ENCODE measurements around the genes GSTCD, HADH and COL25A1.

DNA sequence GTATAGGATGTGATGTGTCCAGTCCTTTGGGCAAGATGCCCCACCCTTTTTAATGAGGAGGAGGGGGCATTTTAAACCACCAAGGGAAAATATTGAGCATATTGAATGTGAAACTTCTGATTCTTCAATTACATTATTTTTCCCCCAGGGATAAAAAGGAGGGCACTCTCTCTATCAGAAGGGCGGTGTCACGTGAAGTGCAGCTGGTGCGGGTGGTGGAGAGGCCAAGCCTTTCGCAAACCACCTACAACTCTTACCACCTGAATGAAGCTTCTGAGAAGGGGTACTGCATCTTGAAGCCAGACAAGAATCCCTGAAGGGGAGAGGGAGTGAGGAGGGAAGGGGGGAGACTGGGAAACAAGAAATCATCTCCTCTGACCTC, 4.3 kb downstream of the CXXC4 start:
- PRO-cap: unidirectional peak, plus-strand start at position 365 of the sequence
- RRBS, 2 experiments: no CpG with 5 or more reads among the region's 4 CpGs

DNA sequence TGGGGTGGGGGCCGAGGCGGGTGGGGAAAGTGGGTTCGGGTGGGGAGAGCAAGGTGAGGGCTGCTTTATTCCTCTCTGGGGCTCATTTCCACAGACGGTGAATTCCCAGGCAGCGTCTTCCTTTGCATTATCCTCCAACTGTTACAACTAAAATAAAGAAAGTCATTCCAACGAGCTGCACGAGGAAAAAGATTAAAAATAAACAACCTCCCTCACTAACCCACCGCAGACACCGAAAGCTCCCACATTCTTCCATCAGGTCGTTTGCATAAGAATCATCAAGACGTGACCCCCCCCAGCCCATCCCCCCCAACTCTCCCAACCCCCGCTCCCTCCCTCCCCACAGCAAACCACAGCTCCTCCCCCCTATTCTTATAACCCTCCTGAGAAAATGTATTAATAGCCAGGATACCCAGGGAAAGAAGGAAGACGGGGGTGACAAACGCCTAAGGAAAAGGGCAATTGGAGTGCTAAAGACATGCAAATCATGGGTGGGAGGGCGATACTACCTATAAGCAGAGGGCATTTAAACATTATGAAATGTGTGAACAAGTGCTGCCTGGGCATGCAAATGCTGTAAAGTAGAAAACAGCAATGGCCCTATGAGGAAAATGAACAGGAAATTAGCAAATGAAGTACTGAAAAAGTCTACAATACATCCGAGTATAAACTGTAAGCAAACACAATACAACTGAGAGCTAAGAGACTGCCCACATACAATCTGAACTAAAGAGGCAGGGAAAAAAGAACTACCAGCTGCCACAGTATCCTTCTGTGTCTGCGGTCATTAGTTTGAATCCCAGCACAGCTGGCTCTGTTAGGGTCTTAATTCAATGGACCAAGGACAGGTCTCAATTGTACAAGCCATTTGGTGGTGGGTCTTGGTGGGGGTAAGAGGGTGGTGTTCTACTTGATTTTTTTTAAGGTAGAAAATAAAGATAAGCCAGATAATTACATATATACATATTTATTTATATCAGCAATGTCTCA, 2.5 kb downstream of the CXXC4 start:
- PRO-cap: bidirectional peak, plus-strand start at position 406 of the sequence, minus-strand start at position 270 of the sequence
- RRBS, 2 experiments: no CpG with 5 or more reads among the region's 17 CpGs

GRCh38 chr4:104591693-104592039, 97.0 kb upstream of the CXXC4 start:
- PRO-cap: no peak
- RRBS, 2 experiments: no CpG with 5 or more reads among the region's 4 CpGs

DNA sequence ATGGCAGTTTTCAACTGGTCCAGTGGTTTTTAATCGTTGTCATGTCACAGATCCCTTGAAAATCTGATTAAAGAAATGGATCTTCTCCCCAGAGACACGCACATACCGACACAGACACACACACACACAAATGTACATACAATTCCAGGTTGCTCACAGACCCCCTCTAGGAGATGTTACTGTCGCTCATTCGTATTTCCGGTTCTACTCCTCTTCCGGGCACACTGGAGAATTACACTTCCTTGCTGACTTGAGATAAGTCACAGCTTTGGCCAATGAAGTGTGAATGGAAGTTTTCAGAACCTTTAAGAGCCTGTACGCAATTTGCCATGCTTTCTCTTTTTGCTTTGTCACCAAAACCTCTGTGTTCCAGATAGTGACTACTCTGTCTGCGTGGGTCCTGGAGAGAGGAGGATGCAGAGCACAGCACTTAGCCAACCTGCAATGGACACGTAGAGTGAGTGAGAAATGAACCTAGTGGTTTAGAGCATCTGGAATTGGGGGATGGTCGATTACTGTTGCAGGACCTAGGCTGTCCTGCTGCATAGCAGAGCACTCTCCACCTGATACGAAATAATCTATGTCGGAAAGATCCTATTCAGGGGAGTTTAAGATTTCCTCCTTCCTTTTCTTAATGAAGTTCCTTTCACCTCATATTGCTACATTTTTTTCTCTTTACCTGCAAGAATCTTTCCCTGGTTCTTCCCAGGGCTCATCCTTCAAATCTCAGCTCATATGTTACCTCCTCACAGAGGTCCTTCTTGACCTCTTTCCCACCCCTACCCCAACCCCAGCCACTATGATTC, 239.5 kb upstream of the TET2 start:
- PRO-cap: no peak
- RRBS, 2 experiments: no CpG with 5 or more reads among the region's 13 CpGs

DNA sequence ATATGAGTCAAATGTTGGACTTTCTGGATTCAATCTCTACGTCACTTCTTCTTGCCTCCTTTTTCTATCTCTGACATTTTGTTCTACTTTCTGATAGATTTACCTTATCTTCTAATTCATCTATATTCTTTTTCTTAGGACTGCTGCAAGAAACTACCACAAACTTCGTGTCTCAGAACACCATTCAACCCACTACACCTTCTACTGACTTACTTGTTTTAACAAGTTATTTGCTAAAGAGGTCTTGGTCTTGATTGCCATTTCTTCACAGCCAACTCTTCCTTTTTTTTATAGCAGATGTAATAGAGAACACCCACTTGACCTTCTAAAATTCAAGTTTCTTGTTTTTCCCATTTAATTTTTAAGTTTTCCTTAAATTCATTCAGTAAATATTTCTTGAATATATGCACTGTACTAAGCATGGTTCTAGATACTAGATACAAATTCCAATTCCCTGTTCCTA, 7.9 kb downstream of the PPA2 start:
- PRO-cap: no peak
- RRBS, 2 experiments: no CpG with 5 or more reads among the region's 2 CpGs

DNA sequence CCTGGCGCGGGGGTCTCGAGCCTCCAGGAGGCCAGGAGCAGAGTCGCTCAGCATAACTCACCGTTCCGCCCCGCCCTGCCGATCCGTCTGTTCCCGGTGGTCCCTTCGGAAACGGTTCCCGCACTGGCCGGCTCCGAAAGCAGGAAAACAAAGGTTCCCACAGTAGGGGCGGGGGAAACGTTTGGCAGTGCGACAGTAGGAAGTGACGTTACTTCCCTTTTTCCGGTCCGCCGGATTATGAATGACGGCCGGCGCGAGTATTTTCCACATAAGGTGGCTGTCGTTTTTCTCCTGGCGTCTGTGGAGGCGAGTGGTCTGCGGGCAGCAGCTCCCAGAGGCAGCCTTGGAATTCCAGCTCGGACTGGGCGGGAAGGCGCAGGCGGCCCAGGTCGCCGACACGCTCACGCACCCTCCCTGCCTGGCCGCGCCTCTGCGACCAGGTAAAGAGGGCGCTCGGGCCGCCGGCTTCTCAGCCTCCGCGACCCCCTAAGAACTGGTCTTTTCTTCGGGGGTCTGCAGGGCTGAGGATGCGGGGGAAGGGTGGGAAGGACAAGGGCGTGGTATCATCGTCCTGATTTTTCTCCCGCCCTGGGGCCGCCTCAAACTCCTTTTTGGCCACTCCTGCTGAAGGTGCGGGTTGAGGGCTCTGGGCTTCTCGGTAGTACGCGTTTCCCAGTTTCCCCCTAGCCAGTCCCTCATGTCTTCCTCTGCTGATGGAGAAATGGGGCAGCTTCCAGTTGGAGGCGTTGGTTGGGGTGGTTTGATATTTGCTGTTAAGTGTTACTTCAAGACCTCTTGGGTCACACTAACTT, at the start of gene GSTCD:
Gene GSTCD, plus strand, starts transcription at position 208 of the 812 bp plus-strand sequence.
- PRO-cap: bidirectional peak, plus-strand start at position 284 of the sequence, minus-strand start at position 85 of the sequence; bidirectional peak, plus-strand start at position 443 of the sequence, minus-strand start at position 495 of the sequence; bidirectional peak, plus-strand start at position 690 of the sequence, minus-strand start at position 613 of the sequence
- RRBS, 2 experiments: 3 to 4% methylated on average over 3 to 5 of the region's 58 CpGs

DNA sequence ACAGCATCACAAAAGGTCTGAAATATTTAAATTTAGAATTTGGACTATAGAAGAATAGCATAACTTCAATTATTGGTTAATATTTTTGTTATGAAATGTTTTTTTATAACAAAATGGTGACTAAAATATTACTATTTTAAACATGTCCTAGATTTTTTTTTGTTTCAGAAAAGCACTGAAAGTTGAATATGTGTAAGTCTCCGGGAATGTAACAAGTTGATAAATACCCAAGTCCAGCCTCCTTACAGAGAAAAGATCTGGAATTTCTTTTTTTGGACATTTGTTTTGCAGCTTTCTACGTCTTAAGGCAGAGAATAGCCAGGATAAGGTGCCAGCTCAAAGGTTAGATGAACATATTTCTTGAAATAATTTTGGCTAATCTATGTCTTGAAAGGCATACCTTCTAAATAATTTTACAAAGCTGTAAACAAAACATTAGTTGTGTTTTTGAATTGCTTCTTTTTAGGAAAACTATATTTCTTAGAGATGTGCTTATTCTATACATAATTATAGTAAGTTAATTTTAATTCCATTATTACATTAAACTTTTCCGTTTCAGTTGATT, 16.7 kb downstream of the NPNT start:
- PRO-cap: no peak
- RRBS, 2 experiments: no CpG with 5 or more reads among the region's 3 CpGs

GRCh38 chr4:105939958-105940372, 44.7 kb downstream of the NPNT start:
- PRO-cap: no peak
- RRBS, 2 experiments: no CpG with 5 or more reads among the region's 3 CpGs

DNA sequence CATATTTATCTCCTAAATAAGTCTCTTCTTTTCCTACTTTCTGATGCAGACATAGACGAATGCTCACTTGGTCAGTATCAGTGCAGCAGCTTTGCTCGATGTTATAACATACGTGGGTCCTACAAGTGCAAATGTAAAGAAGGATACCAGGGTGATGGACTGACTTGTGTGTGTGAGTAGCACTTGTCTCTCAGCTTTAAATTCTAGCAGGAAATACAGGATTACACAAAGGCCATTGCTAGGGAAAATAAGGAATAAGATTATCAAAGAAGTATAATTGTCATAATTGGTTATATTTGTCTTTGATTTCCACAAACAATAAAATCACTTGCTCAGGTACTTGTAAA, 45.2 kb downstream of the NPNT start:
- PRO-cap: no peak
- RRBS, 2 experiments: no CpG with 5 or more reads among the region's 3 CpGs

GRCh38 chr4:106315385-106315855, 589 bp downstream of the TBCK start:
- PRO-cap: bidirectional peak, plus-strand start at chr4:106315748, minus-strand start at chr4:106315553; bidirectional peak, plus-strand start at chr4:106315935, minus-strand start at chr4:106315833
- RRBS, 2 experiments: no CpG with 5 or more reads among the region's 10 CpGs

GRCh38 chr4:106317050-106317600, 775 bp downstream of the AIMP1 start:
- PRO-cap: no peak
- RRBS, 2 experiments: no CpG with 5 or more reads among the region's 8 CpGs

DNA sequence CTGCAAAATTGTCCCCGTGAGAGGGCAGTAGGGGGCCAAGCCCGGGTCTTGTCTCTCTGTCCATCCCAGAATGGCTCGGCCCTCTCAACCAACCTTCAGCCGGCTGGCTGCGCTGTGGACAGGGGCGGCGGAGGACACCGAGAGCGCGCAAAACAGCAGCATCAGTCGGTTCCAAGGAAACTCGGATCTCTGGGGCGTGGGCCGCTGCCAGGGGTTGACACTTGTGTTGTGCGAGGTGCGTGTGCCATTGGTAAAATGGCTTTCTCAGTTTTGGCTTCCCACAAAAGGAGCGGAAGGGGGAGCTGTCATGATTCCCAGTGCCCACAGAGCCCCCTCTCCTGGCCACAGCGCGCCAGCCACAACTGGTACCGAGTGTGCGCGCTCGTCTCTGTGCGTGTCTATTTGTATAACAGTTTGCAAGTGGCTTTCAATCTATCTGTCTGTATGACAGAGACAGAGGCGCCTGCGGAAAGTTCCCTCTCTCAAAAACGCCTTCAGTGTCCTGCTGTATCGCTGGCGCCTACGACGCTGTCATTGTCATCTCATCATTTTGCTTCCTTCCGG, 1.9 kb downstream of the DKK2 start:
- PRO-cap: bidirectional peak, plus-strand start at position 430 of the sequence, minus-strand start at position 256 of the sequence
- RRBS, 2 experiments: 4 to 5% methylated on average over 3 of the region's 32 CpGs

DNA sequence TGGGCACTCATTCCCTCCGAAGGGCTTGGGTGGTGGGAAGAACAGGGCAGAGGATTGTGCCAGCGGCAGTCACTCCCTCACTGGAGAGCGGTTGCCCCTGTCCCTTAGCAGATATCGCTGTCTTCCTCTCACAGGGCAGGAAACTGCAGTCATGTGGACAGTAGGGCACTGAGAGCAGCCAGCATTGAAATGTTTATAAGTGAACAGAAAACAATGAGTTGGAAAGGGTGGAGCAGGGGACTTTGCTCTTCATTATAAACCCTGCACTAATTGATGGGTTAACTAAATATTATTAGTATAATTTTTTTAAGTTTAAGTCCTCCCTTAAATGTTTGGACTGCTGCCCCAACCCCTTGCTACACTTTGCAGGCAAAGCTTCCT, 24.6 kb upstream of the SGMS2 start:
- PRO-cap: no peak
- RRBS, 2 experiments: no CpG with 5 or more reads among the region's 4 CpGs

- PRO-cap: bidirectional peak, plus-strand start at chr4:107989889, minus-strand start at chr4:107989665
- RRBS, 2 experiments: under 1% methylated on average over 13 of the region's 41 CpGs
Measured at GRCh38 chr4:107989464-107989954, at the start of gene HADH. Gene HADH (plus strand): TSS chr4:107989889.

GRCh38 chr4:108045563-108046273, 56.0 kb downstream of the HADH start:
- PRO-cap: no peak
- RRBS, 2 experiments: no CpG with 5 or more reads among the region's 5 CpGs

- PRO-cap: no peak
- RRBS, 2 experiments: no CpG with 5 or more reads among the region's 2 CpGs
Measured at GRCh38 chr4:108527809-108528159, 92.6 kb upstream of the RPL34 start.

- PRO-cap: no peak
- RRBS, 2 experiments: no CpG with 5 or more reads among the region's 7 CpGs
Measured at GRCh38 chr4:108560394-108561264, 59.7 kb upstream of the RPL34 start.

DNA sequence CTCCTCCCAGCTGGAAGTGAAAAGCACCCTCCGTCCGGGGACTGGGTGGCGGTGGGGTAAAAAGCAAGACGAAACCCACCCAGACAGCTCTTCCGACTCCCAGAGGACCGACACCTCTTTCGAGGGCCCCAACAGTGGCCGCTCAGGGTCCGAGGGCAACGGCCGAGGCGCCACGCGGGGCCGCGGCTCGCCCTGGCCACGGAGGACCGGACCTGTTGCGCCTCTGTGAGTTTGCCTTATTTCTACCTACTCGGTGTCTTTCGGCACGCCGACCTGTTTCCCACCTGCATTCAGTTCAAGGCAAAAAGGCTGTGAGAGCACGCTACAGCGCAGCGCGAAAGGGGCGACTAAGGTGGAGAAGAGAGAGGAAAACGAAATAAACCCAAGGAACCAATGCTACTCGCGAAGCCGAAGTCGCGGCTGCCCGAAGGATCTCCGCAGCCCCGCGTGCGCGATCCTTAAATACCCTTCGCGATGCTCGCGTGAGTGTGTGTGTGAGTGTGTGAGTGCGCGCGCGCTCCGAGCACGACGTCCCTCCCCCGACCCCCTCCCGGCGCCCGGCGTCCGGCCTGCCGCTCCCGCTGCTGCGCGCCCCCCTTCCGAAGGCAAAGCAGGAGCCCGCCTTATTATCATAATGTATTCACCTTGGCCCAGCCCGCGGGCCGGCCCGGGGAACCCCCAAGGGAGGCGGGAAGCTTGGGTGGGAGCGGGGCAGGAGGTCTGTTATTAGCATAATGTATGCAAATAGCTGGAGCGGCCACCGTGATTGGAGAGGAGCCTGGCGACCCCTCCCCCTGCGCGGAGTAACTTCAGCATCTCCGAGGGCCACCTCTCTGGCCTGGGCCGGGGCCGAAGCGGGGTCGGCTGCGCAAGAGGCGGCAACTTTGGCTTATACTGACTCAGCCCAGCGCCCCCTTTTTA, at the start of gene COL25A1:
Gene COL25A1, minus strand, starts transcription at position 435 of the 921 bp plus-strand sequence.
- PRO-cap: bidirectional peak, plus-strand start at position 141 of the sequence, minus-strand start outside the sequence; bidirectional peak, plus-strand start at position 834 of the sequence, minus-strand start at position 435 of the sequence
- RRBS, 2 experiments: 0% methylated on average over 6 of the region's 83 CpGs; no CpG with 5 or more reads in 1 of the 2 experiments

- PRO-cap: no peak
Measured at GRCh38 chr4:109650056-109650393, 53.2 kb downstream of the CASP6 start.

GRCh38 chr4:109714247-109714713, 11.0 kb upstream of the CASP6 start:
- PRO-cap: no peak
- RRBS, 2 experiments: no CpG with 5 or more reads among the region's 4 CpGs